AG04449 (cell line): Measurements from ENCODE around the gene PWP1.

GRCh38 chr12:106840028-106840634, 65.6 kb downstream of the RIC8B start:
- RRBS = no CpG with 5 or more reads among the region's 4 CpGs

DNA sequence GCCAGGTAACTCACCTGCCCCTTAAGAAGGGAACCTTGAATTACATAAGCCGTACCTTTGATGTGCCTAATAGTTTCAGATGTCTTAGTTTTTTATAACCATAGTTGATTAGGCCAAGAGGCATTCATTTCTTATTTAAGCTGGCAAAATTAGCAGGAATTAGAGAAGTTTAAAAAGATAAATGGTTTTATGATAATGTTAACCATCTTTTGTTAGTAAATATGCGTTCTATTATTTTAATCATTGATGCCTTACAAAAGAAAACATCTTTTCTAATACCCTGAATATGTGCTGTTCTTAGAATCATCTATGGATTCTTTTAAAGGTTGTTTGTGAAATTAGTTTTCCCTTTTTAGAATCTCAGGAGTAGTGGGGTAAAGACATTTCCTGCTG, 15.2 kb downstream of the MTERF2 start:
- RRBS = no CpG with 5 or more reads among the region's 2 CpGs

DNA sequence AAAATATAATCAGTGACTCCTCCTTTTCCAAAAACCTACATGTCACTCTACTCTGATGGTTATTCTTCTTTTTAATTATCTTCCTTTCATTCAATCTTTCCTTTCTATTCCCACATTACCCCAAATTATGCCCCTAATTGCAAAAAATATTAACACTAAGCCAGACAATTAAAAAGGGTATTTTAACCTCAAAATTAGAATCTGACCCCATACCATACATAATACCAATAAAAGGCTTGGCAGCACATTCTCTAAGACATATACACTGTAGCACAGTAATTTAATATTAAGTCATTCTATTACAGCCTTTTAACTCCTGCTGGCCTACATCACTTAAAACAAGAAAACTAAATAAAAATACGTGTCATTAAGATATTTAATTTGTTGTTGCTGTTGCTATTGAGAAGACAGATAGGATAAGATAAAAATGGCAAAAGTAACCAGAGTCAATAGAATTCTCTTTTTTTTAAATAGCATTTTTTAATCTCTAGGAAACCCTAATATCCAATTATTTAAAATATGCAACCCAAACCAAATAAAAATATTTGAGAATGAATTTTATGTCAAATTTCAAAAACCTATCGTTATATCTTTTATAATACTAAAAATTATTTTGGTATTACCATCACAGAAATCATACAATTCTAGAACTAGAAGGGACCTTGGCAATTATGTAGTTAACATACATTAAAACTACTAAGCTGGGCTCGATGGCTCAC, 19.2 kb downstream of the CRY1 start:
- RRBS = no CpG with 5 or more reads among the region's 3 CpGs

- RRBS = 28% methylated on average over 8 of the region's 28 CpGs
These were observed 39.6 kb upstream of the PWP1 start for GRCh38 chr12:107645740-107646596.

GRCh38 chr12:107685379-107686457, at the start of gene PWP1:
PWP1 (plus strand) TSS chr12:107685799.
- RRBS = 3% methylated on average over 6 of the region's 53 CpGs

- RRBS = no CpG with 5 or more reads among the region's 3 CpGs
These were observed 24.7 kb downstream of the PWP1 start for GRCh38 chr12:107710153-107710762.

- RRBS = no CpG with 5 or more reads among the region's 28 CpGs
These were observed 636 bp downstream of the PRDM4 start for GRCh38 chr12:107760219-107760783.

DNA sequence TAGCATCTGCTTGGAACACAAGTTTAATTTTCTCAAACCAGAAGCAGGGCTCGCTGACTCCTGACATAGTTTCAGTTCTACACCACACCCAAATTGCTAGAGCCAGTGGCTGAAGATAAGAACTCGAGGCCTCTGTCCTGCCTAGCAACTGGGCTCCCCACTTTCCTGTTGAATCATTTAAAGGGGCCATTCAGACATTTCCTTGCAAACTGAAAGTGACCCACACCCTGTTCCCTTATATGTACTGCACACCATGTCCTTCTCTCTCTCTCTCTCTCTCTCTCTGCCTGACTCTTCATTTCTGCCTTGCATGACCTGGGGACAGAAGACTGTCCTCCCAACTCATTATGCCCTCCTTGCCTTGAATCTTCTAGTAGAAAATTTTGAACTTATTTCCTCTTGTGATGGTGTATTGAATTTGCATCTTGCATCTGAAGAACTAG, 9.8 kb upstream of the WSCD2 start:
- RRBS = no CpG with 5 or more reads among the region's 2 CpGs

DNA sequence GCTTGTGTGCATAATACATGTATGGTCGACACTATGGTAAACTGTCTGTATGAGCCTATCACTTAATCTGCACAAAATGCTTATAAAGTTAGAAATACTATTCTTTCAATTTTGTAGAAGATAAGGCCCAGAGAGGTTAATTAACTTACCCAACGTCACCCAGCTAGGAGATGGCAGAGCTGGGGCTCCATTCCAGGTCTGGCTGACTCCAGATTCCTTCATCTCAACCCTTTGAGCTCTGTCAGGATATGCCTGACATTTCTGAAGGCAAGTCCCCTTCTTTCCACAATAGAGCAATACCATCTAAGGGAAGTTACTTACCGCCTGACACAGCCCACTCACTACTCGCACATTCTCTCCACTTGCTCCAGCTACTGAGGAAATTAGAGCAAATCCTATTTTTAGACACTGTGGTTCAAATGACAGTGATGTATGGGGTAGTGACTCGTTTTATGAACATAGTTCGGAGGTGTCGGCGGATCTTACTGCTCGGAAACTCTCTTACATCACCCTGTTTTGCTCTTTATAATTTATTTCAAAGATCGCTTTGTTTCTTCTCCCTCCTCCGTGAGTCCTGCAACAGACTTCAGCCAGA, 2.1 kb upstream of the WSCD2 start:
- RRBS = no CpG with 5 or more reads among the region's 11 CpGs

DNA sequence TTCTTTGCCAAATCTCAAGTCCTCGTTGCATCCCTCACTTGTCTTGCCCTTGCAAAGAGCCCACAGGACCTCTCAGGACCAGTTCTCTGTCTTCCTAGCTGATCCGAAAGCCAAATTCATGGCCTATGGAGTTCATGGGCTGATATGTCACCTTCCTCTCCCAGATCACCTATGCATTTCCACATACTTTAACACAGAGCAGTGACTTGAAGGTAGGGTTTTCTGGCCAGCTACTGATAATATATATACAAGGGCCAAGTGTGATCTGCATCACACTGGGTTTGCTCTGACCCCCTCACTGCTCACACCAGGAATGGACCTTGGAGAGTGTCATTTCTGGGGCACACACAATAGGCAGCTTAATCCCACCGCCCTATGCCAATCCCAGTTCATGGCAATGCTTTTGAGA, 47.9 kb downstream of the CMKLR1 start:
- RRBS = no CpG with 5 or more reads among the region's 3 CpGs

- RRBS = no CpG with 5 or more reads among the region's 11 CpGs
These were observed 36.8 kb downstream of the CMKLR1 start for GRCh38 chr12:108302210-108302872.

GRCh38 chr12:108320557-108321250, 18.4 kb downstream of the CMKLR1 start:
- RRBS = no CpG with 5 or more reads among the region's 4 CpGs

DNA sequence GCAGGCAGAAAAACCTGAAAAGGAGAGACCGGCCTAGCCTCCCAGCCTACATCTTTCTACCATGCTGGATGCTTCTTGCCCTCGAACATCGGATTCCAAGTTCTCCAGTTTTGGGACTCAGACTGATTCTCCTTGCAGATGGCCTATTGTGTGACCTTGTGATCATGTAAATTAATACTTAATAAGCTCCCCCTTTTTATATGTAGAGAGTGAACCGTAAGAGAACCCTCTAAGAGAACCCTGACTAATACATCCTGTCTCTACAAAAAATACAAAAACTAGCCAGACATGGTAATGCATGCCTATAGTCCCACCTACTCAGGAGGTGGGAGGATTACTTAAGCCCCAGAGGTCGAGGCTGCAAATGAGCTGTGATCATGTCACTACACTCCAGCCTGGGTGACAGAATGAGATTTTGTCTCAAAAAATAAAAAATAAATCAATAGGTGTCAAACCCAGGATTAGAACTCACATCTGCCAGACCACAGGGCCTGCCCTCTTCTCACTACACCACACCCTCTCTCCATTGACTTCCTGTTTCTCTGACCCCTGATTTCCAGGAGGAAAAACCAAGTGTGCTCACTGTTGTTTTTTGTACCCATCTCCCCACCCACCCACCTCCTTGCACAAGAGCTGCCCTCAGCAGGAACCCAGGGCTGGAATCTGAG, 6.4 kb downstream of the CMKLR1 start:
- RRBS = no CpG with 5 or more reads among the region's 5 CpGs

DNA sequence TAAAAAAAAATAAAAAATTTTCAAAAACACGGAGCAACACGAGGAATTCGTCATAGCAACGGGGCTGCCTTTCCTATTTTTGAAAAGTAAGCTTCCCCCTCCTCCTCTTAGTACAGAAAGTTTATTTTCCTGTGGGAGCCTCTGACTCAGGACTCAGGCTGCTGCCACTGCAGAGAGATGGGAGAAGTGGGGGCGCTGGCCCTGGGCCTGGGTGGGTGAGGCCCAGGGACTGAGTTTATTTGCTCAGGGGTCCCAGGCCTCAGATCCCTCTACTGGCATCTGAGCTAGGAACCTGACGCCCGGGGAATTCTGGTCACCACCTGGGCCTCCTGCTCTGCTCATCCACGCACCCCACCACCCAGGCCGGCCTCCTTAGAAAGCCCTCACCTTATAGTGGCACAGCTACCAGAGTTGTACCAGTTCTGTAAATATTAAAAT, 10.3 kb upstream of the CMKLR1 start:
- RRBS = no CpG with 5 or more reads among the region's 9 CpGs

- RRBS = no CpG with 5 or more reads among the region's 4 CpGs
These were observed 1.7 kb downstream of the ISCU start for GRCh38 chr12:108564046-108564483.

- RRBS = no CpG with 5 or more reads among the region's 2 CpGs
These were observed 3.3 kb downstream of the SELPLG start for GRCh38 chr12:108630425-108630786.

GRCh38 chr12:108713395-108714149, 17.7 kb downstream of the CORO1C start:
- RRBS = no CpG with 5 or more reads among the region's 7 CpGs

DNA sequence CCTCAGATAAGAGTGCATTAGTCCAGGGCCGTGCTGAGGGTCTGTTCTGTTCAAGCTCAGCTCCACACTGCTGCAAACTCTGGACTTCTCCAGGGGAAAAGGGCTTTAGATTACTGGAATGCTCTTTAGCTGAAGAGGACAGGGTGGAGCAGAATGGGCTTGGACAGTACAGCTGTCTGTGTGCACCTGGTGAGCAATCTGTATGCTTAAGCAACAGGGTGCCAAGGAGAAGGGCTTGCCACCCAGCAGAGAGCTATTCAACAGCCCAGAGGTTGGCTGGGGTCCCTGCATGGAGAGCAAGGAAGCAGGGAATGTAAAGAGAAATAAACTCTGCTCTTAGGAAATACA, 52.9 kb upstream of the CORO1C start:
- RRBS = no CpG with 5 or more reads among the region's 1 CpG

DNA sequence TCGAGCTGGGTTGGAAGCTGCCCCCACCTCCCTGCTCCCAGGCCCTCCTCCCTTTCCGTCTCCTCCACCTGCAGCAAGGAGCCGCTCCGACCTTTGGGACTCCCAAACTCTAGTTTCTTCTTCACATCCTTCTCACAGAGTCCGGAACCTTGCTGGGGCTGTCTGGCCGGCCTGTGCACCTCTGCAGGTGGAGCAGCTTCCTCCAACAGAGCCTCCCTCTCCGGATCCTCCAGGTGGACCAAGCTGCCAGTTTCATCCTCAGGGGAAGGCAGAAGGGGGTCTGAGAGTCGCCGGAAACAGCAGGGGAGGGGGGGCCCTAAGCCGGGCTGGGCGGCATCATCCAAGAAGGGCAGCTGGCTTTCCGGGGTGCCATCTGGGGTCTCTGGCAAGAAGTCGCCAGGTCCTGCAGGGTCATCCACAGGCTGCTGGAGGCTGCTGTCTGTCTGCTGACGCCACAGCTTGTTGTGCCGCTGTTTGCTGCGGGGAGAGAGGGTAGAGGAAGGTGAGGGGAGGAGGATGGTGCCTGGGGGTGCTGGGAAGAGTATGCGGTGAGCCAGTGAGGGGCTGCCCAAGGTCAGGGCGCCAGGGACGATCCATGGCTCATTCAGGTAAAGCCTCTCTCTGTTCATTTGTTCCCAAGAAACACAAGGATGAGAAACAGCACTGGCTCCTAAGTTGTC, 61.2 kb upstream of the CORO1C start:
- RRBS = 75% methylated on average over 5 of the region's 19 CpGs

DNA sequence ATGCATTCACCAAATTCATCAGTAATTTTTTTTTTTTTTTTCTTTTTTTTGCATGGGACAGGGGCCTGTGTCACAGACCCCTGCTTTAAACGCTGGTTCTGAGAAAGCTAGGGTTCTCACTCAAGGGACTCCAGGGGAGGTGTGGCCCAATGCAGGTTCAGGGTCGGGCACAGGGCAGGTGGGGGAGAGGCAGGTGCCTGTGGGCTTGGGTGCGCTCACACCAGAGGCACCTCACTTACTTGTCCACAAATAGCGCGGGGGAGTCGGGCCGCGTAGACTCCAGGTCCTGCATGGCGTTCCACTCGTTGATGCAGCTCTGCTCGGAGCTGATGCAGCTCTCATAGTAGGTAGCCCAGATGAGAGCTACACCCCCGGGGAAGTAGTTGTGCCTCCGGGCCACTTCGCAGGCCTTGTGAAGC, 50.0 kb downstream of the SSH1 start:
- RRBS = no CpG with 5 or more reads among the region's 14 CpGs